Esophagus squamous epithelium (tissue), 4 donors: ENCODE measurements around the genes PLAC8 and HPSE.

DNA sequence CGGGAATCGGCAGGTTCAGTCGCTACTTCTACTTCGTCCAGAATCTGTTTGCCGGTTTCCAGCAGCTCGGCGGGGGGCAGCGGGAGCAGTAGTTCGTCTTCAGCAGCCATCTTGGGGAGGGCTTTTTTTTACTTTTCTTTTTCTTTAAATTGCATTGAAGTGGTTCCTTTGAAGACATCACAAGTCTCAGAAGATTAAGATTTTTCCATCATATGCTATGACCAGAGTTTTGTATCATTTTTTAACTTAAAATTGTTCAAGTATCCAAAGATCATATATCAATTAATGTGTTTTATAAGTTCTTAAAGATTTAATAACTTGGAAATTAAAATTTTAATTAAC, 27.8 kb downstream of the HNRNPDL start:
- PRO-cap, result no peak
- RAMPAGE, long total RNA, 4 experiments, result no peak in any of the 4 experiments

- PRO-cap, result no peak
- RAMPAGE, long total RNA, 4 experiments, result no peak in any of the 4 experiments
These were observed 4.5 kb downstream of the TMEM150C start for GRCh38 chr4:82557316-82557600.

GRCh38 chr4:82717843-82718671, 80.5 kb downstream of the SCD5 start:
- PRO-cap, result no peak
- RAMPAGE, long total RNA, 4 experiments, result no peak in any of the 4 experiments

DNA sequence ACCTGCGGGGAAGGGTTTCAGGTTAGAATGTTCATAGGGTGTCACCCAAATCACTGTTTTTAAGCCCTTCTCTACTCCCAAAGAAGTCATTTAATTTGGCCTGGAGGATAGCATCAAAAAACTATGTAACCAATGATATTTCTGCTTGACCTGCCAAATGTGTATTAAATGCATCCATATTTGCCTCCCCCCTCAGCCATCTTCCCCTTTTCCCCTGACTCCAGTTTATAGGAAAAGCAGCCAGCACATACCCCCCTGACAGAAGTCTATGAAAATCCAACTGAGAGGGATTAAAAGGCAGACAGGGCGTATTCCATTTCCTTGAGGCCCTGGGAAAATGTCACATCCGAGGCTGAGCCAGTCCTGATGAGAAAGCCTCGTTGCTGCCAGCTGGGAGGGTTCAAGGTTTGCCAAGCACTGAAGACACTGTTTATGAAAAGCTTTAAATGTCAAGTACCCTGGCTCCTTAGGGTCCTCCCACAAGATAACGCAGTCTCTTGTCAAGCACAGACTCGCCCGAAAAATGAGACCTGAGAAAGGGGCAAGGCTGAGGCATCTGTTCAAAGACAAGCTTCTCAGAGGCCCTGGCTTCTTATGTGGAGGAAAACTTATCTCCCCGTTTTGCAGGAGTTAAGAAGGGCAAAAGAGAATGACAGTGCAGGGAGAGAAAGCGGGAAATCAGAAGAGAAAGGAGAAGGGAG, 44.9 kb downstream of the SCD5 start:
- PRO-cap, result no peak
- RAMPAGE, long total RNA, 4 experiments, result no peak in any of the 4 experiments

DNA sequence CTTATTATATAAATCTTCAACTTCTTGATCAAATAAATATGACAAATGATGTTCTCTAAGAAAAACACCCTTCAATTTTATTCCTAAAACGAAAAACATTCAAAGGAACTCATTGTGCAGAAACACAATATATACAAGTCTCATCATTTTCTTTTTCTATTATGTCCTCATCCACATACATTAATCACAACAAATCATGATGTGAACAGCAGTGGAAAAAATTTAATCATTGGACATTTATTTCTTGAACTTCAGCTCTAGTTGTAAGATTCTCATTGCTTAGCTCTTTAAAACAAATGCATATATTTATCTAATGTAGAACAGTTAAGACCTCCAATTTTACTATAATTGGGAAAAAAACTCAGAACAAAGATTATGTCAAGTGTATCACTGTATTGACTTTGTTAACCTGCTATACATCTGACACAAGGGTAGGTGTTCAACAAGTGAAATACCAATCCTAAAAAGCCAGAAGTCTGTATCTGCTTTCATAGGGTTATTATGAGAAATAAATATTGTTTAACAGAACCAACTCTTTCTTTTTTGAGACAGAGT, 4.8 kb upstream of the THAP9 start:
- PRO-cap, result no peak
- RAMPAGE, long total RNA, 4 experiments, result no peak in any of the 4 experiments

DNA sequence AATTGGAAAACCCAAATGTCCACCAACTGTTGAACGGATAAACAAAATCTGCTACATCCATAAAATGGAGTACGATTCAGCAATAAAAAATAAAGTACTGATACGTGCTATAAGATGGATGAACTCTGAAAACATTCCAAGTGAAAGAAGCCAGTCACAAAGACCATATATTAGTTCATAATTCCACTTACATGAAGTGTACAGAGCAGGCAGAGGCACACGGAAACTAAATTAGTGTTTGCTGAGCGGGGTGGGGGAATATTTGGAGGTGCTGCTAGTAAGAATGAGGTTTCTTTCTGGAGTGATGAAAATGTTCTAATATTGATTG, 1.6 kb upstream of the THAP9 start:
- PRO-cap, result unidirectional peak, plus-strand start at position 199 of the sequence
- RAMPAGE, long total RNA, 4 experiments, result no peak in any of the 4 experiments

DNA sequence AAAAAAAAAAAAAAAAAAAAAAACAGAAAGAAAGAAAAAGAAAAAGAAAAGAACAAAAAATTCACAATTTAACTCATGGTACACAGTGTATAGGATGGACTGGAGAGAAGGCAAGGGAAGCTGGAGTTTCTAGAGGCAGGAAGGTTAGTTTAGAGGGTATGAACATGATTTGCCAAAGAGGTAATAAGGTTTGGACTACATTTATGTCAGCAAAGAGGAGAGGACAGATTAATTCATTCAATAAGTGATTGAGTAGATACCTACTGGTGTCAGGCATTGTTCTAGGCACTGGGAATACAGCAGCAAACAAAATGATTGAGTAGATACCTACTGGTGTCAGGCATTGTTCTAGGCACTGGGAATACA, 25.8 kb downstream of the PLAC8 start:
- PRO-cap, result no peak
- RAMPAGE, long total RNA, 4 experiments, result no peak in any of the 4 experiments

- PRO-cap, result unidirectional peak, minus-strand start at chr4:83114728
- RAMPAGE, long total RNA, 4 experiments, result start-site peak on the minus strand in 4 of 4 experiments, at chr4:83114700-83114760 at its widest, 163 to 1,137 reads per replicate
These were observed at the start of gene PLAC8 for GRCh38 chr4:83114463-83115131. TSS of gene PLAC8 (minus strand) at chr4:83114729.

GRCh38 chr4:83334198-83335404, at the start of gene HPSE:
TSS of gene HPSE (minus strand) at chr4:83334848.
- PRO-cap, result bidirectional peak, plus-strand start at chr4:83334968, minus-strand start at chr4:83334876
- RAMPAGE, long total RNA, 4 experiments, result start-site peak on the minus strand in 2 of 4 experiments, at chr4:83334808-83334904 at its widest, 222 to 231 reads per replicate

GRCh38 chr4:83537840-83538172, 1.9 kb downstream of the GPAT3 start:
- PRO-cap, result no peak
- RAMPAGE, long total RNA, 4 experiments, result no peak in any of the 4 experiments

DNA sequence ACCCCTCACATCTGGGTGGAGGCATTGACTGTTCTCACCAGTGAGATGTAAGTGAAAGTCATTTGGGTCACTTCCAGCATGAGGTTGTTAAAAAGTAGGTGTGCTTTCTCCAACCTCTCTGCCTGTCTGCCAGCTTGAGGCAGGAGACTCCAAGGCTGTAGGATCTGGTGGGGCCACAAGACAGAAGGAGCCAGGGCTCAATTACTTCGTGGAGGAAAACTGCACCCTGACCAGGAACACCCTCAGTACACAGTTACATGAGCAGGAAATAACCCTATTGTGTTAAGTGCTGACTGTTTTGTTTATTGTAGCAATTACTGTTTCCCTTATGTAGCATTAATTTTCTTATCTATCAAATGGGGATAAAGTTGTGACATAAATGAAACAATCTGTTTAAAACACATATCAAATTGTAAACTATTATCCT, 94.4 kb downstream of the GPAT3 start:
- PRO-cap, result no peak
- RAMPAGE, long total RNA, 4 experiments, result no peak in any of the 4 experiments

DNA sequence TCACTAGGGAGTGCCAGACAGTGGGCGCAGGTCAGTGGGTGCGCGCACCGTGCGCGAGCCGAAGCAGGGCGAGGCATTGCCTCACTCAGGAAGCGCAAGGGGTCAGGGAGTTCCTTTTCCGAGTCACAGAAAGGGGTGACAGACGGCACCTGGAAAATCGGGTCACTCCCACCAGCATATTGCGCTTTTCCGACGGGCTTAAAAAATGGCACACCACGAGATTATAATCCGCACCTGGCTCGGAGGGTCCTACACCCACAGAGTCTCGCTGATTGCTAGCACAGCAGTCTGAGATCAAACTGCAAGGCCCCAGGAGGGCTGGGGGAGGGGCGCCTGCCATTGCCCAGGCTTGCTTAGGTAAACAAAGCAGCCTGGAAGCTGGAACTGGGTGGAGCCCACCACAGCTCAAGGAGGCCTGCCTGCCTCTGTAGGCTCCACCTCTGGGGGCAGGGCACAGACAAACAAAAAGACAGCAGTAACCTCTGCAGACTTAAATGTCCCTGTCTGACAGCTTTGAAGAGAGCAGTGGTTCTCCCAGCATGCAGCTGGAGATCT, 372.1 kb downstream of the NKX6-1 start:
- PRO-cap, result no peak
- RAMPAGE, long total RNA, 4 experiments, result no peak in any of the 4 experiments

GRCh38 chr4:84683203-84683843, 100.4 kb downstream of the CDS1 start:
- PRO-cap, result no peak
- RAMPAGE, long total RNA, 4 experiments, result no peak in any of the 4 experiments

DNA sequence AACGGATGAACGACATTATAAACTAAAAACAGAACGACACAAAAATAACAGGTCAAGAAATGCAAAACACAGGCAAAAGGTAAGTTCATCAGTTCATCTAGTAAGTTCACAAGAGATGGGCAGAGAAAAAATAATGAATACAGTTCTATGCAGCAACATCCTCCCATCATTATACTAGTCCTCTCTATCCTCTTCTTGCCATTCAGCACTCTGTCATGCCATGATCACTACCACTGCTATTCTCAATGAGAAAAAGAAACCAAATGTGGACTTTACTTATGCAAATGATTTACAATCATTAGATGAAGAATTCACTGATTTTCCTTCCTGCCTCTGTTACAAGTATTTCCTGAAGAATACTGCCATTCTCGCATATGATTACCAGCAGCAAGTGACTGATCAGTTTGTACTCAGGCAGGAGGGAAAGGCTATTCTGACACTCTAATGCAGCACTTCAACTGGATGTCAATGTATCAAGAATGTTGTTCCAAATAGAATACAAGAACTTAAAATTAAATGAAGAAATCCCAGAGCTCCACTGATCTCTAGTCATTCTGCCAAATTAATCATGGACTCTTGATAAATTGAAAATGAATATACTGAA, 50.3 kb downstream of the WDFY3 start:
- PRO-cap, result no peak
- RAMPAGE, long total RNA, 4 experiments, result no peak in any of the 4 experiments

DNA sequence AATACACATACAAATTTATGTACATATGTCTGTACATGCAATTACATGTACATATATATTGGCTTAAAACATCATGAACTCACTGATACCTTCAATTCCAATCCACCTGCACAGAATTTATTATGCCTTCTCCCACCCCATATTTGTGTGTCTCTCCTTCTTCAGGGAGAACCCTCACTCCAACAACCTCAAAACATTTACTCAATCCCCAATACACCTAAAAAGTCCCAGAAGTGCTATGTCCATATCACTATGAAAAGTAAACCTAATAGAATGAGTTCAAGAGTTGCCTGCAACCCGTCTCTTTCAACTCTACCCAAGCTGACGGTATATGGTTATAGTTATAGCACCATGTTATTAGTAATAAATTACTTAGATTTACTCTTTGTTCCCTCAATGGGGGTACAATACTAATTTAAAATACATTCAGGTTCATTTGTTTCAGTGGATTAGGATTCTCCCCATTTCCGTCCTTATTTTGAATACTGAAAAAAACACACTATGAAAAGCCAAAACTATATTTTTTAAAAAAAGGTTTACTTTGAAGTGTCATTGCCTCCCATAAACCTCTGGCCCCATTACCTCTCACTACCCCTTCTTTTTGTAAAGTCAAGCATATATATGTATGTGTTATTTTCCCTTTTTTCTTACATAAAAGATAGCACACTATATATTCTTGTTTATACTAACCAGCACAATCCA, 26.4 kb downstream of the WDFY3 start:
- PRO-cap, result no peak
- RAMPAGE, long total RNA, 4 experiments, result no peak in any of the 4 experiments

- PRO-cap, result no peak
- RAMPAGE, long total RNA, 4 experiments, result no peak in any of the 4 experiments
These were observed 1.1 kb upstream of the WDFY3 start for GRCh38 chr4:84967634-84967911.

DNA sequence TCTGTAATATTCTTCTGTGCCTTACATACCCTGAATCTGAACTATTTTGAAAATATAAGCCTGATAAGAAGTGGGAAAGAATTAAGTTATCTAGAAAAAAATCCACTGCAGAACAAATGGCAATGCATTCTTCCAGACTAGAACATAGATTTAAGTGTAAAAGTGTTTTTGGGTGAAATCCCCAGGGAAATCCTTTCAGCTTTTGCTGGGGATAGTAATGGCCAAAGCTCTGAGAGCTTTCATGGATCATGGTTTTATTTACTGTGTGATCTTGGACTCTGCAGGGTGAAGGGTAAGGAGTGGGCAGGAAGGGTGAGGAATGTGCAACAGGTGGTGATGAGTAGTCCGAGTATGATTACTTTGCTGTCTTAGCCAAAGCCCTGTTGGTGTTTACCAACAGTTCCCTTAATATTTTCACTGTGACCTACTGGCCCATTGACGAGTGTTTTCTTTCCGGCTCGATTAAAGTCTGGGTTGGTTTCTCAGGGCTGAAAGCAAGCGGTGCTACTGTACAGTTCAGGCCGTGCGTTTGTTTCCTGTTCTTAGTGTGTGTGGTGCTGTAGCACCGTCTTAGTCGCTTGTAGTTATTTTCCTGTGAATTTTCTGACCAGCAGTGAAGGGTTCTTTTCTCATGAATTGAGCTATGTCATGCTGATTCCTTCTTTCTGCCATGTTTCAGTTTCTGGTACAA, 2.5 kb downstream of the ARHGAP24 start:
- PRO-cap, result no peak
- RAMPAGE, long total RNA, 4 experiments, result no peak in any of the 4 experiments

DNA sequence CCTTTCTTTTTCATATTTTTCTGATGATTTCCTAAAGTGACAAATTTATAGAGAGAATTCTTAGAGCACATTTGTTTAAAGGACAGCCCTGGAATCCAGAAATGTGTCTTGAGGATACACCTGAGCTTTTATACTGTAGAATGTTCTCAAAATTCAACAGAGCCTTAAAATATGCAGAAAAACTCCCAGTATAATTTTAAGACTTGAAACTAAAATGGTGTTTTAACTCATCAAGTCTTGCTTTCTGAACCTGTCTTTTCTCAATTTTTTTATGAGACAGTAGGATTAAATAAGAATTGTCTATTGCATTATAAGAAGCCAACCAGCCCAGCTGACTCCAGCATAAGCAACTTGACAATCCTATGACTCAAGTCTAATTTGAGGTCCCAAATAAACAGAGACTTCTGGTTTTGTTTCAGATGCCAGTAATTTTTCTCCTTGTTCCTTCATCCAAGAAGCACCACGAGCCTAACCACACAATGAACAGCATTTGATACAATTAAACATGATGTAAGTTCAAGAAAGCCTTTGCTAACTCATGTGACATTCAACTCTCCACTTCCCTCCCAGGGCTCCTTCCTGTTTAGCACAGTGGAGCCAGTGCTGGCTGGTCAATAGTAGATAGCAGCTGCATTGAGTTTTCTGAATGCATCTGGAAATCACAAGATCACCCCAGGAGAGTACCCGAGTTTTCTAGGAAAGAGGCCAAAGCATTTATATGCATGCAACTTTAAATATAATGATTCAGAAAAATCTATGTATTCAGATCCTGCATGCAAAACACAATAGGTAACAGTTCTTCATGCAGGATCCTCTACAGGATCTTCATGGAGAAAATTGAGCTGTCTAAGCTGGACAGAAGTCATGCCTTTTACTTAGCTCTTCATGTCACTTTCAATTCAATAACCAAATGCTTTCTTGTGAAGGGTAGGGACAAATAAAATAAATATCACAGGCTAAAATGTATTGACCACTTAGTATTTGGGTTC, 206.3 kb downstream of the ARHGAP24 start:
- PRO-cap, result bidirectional peak, plus-strand start at position 600 of the sequence, minus-strand start at position 353 of the sequence
- RAMPAGE, long total RNA, 4 experiments, result no peak in any of the 4 experiments

- PRO-cap, result unidirectional peak, plus-strand start at chr4:85703319
- RAMPAGE, long total RNA, 4 experiments, result no peak in any of the 4 experiments
These were observed 228.1 kb downstream of the ARHGAP24 start for GRCh38 chr4:85702913-85703553.

- PRO-cap, result unidirectional peak, plus-strand start at chr4:85778404; unidirectional peak, plus-strand start at chr4:85778914; unidirectional peak, minus-strand start at chr4:85778962
- RAMPAGE, long total RNA, 4 experiments, result start-site peak on the plus strand in 2 of 4 experiments, at chr4:85778686-85778819 at its widest, 10 to 36 reads per replicate
These were observed 303.5 kb downstream of the ARHGAP24 start for GRCh38 chr4:85778150-85779213.